Neutrophil (primary cell): ENCODE measurements around a stretch of chrX.

- PRO-cap, result no peak
Observed at GRCh38 chrX:153699111-153699759, 11.5 kb downstream of the SLC6A8 start.

- PRO-cap, result no peak
Observed at GRCh38 chrX:153725801-153726504, 1.3 kb downstream of the ABCD1 start.

DNA sequence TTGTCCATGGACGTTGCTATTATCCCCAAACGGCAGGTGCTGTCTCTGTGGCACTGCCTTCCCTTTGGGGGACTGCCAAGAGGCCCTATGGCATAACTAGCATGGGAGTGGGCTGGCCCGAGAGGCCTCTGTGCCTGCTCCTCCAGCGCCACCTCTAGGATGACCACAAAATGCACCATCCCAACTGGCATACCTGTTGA, 1.5 kb downstream of the SRPK3 start:
- PRO-cap, result no peak

- PRO-cap, result no peak
Observed at GRCh38 chrX:153792810-153793656, 1.1 kb downstream of the IDH3G start.

- PRO-cap, result no peak
Observed at GRCh38 chrX:153828141-153828566, 2.2 kb downstream of the PDZD4 start.

- PRO-cap, result no peak
Observed at GRCh38 chrX:153903555-153903837, 977 bp upstream of the AVPR2 start.

GRCh38 chrX:153968009-153969289, 3.2 kb downstream of the HCFC1 start:
- PRO-cap, result no peak

GRCh38 chrX:153970897-153971668, 535 bp downstream of the HCFC1 start:
- PRO-cap, result bidirectional peak, plus-strand start at chrX:153971271, minus-strand start at chrX:153971200

GRCh38 chrX:154014170-154014679, 5.5 kb downstream of the IRAK1 start:
- PRO-cap, result no peak

DNA sequence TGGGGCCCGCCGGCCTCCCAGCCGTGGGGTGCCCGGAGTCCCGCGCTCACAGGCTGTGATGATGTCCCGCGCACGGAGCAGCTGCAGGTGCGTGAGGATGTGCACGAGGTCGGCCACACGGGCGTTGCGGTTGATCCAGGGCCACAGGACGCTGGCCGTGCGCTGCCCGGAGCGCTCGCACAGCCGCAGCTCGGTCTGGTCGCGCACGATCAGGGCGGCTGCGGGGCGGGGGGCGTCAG, 402 bp downstream of the IRAK1 start:
- PRO-cap, result no peak

DNA sequence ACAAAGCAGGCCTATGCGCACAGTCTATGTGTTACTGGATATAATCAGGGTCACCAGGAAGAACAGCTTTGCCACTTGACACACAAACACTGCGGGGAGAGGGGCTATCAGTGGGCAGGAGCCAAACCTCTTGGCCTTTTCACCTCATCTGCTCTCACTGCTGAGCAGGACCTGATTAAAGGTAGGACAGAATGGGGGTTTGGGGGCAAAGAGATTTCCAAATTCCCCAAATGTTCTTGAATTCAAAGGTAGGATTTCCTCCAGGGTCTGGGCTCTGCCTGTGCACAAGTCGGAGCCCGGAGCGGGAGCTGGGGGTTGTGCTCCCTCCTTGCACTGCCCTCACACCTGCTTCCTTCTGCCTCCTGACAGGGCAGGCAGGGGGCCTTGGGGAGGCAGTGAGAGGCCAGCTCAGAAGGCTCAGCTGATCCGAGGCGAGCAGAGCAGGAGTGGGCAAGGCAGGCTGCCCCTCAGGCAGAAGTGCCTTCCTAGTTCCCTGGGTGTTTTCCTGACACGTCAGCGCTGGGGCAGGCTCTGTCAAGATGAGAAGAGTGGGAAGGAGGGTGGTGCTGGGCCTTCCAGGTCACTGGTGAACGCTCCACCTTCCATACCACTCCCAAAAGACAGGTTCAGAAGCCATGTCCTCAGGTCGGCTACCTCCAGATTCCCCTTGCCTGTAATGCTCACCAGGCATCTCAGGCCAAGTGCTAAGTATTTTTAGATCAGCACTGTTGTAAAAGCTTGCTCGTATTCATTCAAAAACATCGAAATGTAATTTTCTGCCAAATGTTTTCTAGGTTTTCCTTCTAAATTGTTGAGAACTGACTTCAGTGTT, 5.5 kb upstream of the IRAK1 start:
- PRO-cap, result no peak

DNA sequence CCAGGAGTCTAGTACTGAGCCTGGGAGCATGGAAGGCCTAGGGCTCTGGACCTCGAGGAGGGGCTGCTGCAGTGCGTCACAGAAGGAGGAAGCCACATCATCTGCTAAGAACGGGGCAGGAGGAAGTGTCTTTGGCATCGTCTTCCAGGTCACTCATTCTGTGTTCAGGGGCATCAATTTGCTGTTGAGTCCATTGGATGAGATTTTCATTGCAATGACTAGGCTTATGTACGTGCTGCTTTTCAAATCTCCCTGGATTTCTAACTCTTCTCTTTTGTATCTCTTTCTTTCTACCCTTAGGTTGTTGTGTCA, 38.5 kb downstream of the TKTL1 start:
- PRO-cap, result no peak

DNA sequence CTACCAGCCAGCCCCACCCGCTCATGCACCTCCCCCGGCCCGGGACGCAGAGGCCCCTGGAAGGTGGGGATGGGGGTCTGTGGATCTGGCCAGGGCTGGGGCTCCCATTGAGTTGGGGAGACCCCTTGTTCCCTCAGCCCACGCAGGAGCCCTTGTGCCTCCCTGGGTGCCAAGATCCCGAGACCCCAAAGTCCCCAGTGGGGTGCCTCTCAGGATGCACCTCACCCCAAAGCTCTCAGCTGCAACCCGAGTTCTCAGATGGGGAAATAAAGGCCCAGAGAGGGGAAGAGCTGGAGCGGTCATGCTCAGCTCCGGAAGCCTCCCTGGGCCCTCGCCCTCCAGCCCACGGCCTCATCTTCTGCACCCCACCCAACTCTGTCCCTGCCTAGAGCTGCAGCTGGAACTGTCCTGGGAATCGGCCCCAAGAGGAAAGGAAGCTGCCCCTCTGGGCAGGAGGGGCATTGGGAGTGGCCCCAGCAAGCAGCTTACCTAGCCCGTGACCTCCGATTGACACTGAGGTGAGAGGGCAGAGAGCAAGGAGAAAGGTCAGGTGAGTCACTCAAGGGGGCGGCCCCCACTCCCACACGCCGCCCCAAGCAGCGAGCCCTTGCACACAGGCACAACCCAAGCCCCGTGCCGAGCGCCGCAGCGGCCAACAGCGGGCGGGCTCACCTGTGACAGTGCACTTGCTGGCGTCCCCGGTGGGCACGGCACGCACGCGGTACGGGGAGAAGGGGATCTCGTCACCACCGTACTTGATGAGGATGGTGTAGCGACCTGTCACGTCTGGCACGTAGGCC, 17.5 kb downstream of the FLNA start:
- PRO-cap, result no peak

GRCh38 chrX:154365004-154365690, 9.3 kb downstream of the FLNA start:
- PRO-cap, result no peak

DNA sequence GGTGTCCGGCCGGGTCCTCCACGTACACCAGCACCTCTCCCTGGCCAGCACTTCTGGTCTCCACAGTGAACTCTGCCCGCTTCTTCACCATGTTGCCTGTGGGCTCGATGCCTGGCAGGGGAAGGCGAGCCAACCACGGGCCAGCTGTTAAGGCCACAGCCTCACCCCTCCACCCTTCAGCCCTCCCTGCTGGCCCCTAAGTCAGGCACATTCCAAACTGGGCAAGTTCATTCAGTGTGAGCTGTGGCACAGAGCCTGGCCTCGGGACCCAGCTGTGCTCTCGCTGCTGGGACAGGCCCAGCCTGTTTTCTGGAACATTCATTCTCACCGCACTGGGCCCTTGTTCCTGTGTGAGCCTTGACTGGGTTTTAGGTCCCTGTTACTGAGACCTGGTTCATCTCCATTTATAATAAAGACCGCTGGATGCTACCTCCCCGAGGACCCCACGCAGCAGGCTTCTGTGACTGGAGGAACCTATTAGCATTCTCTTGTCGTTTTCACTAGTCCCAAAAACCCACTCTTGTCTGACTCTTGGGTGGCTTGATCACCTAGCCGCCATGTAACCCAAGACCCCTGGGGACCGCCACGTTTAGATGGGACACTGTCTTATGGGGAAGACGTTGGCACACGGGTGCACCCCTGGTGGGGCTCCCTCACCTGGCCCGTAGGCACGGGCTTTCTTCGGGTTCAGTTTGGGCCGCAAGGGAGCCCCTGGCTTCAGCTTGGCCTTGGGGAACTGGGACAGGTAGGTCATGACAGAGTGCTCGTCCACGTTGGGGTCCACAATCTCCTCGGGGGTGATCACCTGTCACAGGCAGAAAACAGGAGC, 7.5 kb downstream of the FLNA start:
- PRO-cap, result no peak

- PRO-cap, result no peak
Observed at GRCh38 chrX:154372372-154373068, 1.9 kb downstream of the FLNA start.

- PRO-cap, result no peak
Observed at GRCh38 chrX:154382301-154382550, 3.1 kb downstream of the EMD start.

DNA sequence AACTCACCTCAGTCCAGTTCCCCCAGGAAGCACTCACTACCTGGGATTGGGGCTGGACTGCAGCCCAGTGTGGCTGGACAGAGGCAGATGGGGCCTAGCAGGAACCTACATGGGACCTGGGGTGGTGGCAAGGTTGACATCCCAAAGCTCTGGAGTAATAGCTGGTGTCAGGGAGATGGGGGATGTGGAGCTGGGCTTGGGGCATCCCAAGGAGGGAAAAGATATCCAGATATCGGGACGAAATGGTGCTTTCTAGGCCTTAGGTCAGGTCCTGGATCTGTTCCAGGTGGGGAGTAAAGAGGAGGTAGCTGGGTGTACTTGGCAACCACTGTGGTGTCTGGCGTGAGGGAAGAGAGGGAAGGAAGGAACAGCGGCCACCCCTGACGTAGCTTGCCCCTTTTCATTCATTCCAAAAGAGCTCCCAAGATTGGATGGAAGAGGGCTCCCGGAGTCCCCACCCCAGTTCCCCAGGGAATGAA, 4.4 kb downstream of the EMD start:
- PRO-cap, result no peak

- PRO-cap, result no peak
Observed at GRCh38 chrX:154475487-154475959, 3.6 kb downstream of the LAGE3 start.

DNA sequence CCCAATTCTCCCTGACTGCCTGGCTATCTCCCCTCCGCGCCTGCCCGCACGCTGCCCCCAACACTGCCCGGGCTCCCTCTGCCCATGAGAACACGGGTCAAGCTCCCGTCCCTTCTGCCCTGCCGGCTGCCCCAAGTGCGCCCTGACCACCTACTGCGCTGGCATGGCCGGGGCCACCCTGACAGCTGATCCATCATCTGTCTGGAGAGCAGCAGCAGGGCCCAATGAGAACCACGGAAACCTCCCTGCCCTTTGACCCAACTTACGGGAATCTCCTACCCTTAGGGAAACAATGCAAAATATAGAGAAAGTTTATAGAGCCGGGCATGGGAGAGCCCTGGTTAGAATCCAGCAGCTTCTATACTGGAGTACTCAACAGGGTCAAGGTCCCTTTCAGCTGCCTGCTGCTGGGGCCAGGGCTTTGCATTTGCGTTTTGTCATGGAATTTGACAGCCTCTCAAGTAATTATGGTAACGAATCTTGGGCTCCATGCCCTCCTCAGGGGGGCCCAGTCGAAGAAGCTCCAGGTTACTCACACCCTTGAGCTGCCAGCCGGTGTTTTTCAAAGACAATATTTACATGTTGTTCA, 1.3 kb upstream of the FAM3A start:
- PRO-cap, result no peak